ENCODE measurements around the genes GPRASP1, RAB40AL, TCEAL9, TMSB15B, ZCCHC18, ESX1 and PRPS1.

GRCh38 chrX:101780355-101780762 lies 120.7 kb upstream of the ARMCX2 start:
- PRO-cap, 2 experiments, result no peak in any of the 2 experiments

GRCh38 chrX:102515799-102516209 lies 735 bp downstream of the TMSB15A start:
- PRO-cap, 2 experiments, result no peak in any of the 2 experiments

- PRO-cap, 2 experiments, result no peak in any of the 2 experiments
These were observed at the start of gene GPRASP1 for GRCh38 chrX:102651103-102651648. GPRASP1 (plus strand) TSS chrX:102651483.

- PRO-cap, 2 experiments, result no peak in any of the 2 experiments
These were observed at the start of gene RAB40AL for GRCh38 chrX:102936852-102937342. RAB40AL (plus strand) TSS chrX:102937272.

DNA sequence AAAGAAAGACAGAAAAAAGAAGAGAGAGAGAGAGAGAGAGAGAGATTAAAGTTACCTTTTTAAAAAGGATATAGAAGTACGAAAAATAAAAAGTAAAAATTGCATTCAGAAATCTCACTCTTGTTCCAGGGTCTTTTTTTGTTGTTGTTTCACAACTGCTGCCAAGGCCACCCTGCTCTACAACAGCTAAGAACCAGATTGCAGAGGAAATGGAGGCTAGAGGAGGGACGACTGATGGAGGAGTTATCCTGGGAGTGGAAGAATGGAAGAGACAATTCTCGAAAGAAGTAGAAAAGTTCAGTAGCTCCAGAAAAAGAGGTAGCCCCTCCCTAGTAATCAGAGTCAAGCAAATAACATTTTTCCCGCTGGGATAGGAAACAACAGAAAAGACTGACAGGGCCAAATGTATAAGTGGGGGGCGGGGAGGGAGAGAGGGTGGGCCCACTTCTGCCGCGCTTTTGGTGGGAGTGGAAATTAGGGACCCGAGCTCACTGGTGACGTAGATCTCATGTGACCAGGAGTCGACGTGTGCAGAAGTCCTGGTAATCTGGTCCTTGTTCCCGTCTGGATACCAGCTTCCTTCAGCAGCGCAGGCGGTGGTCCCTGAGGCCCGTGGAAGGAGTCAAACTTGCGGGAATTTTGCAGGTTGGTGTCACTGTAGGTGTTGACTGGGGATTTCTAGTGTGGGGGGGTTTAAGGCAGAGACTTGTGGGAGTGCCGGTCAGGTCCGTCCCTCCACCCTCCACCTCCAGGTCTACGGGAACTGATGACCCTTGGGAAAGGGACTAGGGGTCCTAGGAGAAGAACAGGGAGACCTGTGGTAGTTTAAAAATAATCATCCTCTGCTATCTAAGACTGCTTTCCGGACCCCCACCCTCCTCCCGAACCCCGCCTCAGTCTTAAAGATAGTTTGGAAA lies at the start of gene TCEAL9:
TCEAL9 (plus strand) TSS at position 545 of the 917 bp plus-strand sequence.
- PRO-cap, 2 experiments, result no peak in any of the 2 experiments

DNA sequence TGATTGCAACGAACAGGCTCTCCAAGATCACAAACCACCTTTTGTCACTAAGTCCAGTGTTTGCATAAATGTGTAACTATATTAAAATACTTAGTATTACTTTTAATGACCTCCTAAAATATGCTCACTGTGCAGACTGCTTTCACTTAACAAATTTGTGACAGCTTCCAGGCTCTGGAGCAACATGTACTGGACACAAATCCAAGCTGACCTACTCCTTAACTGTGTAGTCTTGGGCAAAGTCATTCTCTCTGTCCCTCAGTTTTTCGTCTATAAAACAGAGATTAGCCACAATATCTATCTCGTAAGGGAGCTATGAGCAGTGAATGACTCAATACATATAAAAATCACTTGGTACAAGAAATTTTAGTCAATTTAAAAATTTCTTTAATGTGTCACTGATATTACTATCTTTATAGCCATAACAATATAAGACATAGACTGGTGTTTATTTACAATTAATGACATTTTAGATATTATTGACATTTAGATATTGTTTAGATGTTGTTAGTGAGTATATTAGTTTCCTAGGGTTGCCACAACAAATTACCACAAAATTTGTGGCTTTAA lies 20.5 kb upstream of the RAB40A start:
- PRO-cap, 2 experiments, result no peak in any of the 2 experiments

DNA sequence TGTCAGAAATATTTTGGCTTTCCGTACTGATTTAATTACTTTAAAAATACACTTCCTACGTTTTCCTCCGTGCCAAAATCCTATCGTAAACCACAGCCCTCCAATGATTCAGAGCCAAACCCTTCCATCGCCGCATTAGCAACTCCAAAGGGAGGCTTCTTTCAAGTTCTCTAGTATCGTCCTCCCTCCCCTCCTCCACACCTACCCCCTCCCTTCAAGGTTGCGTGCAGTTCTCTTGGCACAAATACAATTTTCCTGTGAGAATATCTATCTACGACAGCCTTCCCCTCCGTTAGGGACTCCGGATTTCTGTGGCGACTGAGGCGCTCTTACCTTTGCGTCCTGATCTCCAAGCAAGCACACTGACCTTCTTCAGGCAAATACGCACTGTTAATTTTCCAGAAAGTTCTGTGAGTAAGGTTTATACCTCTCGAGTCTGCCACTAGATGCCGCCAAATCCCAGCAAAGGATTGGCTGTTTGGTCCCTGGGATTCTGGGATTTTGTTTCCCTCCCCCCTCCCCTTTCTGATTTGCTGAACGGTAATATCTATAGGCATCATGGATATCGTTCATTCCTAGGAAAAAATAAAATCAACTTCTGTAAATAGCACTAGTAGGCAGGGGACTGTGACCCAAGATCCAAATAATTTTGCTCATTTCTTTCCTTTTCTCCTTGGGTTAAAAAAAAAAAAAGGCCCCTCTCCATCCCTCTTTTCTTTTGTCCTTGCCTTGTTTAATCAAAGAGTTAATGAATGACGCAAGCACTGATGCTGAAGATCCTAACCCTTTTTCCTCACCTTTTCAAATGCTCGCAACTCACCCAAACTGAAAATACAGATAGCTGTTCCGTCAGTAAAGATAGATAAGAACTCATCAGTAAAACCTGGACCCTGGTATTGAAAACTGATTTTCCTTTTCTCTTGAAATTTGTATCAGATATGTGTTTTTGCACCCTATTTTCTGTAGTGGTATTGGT lies 1.4 kb upstream of the MORF4L2 start:
- PRO-cap, 2 experiments, result peak in 2 of 2 experiments; most common minus-strand start position 344 of the sequence (in 1)

DNA sequence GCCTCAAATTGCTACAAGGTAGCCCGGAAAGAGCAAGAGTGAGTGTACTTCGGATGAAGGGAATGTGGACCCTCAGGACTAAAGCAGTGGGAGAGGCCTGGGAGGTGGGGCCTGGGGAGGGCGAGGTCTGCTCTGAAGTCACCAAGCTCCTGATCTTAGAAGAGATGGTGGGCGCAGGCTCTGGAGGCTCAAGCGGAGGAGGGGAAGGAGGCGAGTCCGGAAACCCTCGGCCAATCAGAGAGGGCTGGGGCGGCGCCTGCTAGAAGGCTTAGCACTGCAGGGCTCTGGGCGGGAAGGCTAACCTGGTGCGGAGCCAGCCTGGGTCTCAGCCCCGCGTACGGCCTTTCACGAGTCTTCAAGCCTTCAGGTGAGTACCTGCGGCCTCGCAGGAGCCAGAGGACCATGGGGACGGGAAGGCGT lies at the start of gene TMSB15B:
TMSB15B (plus strand) TSS at position 271 of the 420 bp plus-strand sequence.
- PRO-cap, 2 experiments, result no peak in any of the 2 experiments

GRCh38 chrX:104112127-104113117 lies at the start of gene ZCCHC18:
ZCCHC18 (plus strand) TSS chrX:104112523.
- PRO-cap, 2 experiments, result no peak in any of the 2 experiments

DNA sequence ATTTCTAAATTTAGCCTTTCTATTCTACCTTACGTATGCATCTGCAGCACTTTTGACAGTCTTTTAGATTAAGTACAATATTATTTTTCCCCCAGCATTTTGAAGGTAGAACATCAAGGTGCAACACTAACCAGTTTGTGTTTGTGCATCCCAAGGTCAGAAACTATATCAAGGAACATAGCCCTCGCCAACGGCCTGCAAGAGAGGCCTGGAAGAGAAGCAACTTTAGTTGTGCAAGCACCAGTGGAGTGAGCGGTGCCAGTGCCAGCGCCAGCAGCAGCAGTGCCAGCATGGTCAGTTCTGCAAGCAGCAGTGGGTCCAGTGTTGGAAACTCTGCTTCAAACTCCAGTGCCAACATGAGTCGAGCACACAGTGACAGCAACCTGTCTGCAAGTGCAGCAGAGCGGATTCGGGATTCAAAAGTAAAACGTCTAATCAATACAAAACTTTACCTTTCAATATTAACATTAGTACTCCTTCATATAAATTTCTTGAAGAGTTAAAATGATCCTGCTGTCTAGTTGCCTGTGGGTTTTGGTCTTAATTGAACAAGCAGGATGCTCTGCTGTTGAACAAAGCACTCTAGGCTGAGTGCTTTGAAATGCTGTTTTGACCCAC lies 21.7 kb downstream of the FAM199X start:
- PRO-cap, 2 experiments, result no peak in any of the 2 experiments

- PRO-cap, 2 experiments, result no peak in any of the 2 experiments
These were observed at the start of gene ESX1 for GRCh38 chrX:104254457-104255038. ESX1 (minus strand) TSS chrX:104254933.

DNA sequence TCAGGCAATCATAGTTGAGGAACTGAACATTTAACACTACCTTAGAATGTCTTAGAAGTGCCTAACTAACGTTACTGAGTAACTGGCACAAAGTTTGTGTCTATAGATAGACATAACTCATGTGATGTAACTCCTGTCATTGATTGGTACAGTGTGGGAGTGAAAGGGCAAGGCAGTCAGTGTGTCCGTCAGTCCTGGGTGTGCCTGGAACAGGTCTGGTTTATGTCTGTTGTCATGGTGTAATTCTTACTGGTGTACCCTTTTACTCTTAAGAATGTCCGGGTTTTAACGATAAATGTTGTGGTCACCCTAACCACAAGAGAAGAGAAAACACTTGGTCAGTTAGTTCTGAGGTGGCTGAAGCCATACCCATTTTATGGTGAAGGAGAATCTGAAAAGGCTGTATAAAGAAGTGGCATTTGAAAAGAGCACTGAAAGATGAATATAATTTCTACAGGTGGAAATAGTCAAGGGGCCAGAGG lies 93.2 kb upstream of the ESX1 start:
- PRO-cap, 2 experiments, result no peak in any of the 2 experiments

DNA sequence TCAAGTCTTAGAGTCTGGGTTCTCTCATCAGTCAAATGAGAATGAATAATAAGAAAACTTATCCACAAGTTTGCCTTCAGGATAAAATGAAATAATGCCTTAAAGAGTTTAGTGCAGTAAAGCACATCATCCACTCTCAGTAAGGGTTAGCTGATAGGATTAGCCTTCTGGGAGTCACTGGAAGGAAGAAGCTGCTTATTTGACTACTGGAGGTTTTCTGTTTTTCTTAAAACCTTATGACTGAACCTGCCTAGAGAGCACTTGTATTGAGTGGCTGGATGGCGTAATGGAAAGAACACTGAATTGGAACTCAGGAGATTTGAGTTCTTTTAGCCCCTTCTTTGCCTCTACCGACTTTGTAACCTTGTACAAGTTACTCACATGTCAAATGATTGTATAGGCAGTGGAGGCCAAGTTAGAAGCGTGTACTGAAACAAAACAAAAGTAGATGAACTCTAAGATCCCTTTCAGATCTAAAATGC lies 1.9 kb downstream of the RNF128 start:
- PRO-cap, 2 experiments, result no peak in any of the 2 experiments

- PRO-cap, 2 experiments, result peak in 1 of 2 experiments; most common plus-strand start chrX:107205824 (in 1)
These were observed 531 bp downstream of the NUP62CL start for GRCh38 chrX:107205610-107206194.

- PRO-cap, 2 experiments, result no peak in any of the 2 experiments
These were observed 1.3 kb downstream of the FRMPD3 start for GRCh38 chrX:107450851-107451122.

DNA sequence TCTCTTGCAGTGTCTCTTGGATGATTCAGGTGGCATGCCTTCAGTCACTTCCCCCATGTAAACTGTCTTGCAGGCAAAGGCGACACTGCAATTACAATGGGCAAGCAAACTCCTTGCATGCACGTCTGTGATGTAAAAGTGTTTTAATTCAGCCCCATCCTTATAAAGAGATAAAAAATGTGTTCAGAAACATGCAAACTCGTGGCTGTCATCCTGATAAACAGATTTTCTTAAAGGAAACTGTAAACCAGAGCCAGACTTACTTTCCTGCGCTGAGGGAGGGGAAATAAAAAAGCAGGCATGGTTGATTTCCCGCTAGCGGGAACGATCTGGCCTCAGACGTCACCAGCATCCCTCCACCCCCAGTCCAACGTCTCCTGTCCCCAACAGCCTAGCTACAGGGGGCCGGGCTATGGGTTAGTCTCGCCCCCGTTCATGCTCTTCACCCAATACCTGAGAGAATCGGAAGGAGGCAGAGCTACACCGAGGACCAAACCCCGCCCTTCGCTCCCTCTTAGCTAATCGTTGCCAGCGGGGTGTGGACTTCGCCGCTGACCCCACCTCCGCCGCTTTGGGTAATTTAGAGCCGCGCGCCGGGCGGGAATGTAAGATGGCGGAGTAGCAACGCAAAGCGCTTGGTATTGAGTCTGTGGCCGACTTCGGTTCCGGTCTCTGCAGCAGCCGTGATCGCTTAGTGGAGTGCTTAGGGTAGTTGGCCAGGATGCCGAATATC lies at the start of gene PRPS1:
PRPS1 (plus strand) TSS at position 603 of the 733 bp plus-strand sequence.
- PRO-cap, 2 experiments, result peak in 2 of 2 experiments; most common plus-strand start position 608 of the sequence (in 2); most common minus-strand start position 444 of the sequence (in 1)

- PRO-cap, 2 experiments, result no peak in any of the 2 experiments
These were observed 54.3 kb downstream of the TSC22D3 start for GRCh38 chrX:107721158-107721724.

GRCh38 chrX:107738529-107739244 lies 36.9 kb downstream of the TSC22D3 start:
- PRO-cap, 2 experiments, result no peak in any of the 2 experiments

DNA sequence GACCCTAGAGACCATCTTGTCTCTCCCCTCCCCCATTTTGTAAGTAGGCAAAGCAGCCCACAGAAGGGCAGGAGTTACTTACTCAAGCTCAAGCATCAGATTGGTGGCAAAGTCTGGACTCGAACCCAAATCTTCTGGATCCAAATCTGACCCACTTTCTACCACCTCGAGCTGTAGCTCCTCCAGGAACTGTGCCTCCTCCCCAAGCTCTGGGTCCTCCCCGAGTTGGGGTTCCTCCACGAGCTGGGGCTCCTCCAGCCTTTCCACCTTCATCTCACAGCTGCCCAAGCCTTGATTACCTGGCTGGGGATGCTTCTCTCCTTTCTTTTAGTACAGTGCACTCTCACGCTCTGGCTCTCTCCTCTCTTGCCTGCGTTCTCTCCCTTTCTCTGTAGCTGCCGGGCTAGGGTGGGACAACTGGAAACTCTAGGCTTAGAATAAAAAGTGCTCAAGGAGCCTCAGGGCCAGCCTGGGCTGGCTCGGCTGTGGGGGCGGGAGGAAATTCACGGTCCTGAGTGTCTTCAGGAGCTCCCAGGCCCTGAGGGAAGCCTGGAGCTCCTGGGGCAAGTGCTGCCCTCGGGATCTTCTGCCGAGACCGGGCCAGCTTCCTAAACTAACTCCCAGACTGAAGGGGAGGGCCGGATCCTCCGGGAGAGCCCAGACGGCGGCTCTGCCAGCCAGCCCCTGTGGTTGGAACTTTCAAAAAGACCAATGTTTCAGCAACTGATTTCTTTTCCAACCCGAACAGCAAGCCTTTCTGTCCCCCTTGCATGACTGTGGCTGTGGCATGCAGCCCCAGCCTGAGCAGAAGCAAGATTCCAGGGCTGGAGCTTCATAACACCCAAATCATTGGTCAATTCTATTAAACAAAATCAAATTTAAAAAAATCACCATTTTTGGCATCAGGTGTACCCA lies 15.9 kb downstream of the TSC22D3 start:
- PRO-cap, 2 experiments, result no peak in any of the 2 experiments

DNA sequence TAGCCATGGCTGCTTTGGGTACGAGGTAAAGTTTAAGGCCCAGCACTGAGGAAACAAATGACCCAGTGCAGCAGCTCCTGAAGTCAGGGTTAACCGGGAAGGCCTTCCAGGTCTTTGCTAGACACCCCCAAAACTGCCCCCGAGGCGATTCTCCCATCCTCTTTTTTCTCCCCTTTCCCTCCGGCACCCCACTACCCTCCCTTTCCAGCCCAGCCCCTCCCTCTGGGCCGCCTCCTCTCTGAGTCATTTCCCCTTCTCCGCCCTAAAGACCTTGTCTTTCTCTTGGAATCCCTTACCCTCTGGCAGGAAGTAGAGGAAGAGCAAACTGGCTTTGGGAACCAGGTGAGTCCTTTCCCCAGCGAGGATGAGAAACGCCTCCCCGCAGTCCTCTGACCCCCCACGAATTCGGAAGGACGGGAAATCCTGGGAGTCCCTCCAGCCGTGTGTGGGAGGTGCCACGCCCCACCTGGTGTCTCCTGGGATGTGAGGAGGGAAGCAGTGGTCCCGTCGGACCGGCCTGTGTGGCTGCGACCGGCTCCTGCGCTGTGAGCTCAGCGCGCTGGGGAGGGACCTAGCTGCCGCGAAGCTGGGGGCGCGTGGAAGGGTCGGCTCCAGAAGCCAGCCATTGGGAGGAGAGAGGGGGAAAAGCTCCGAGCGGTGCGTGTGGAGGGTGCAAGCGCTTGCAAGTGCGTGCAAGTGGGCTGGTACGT lies 46.5 kb downstream of the TEX13B start:
- PRO-cap, 2 experiments, result no peak in any of the 2 experiments